Parietal lobe (tissue), 2 donors: ENCODE results near the gene ASMT.

GRCh38 chrX:261216-261904, 19.8 kb upstream of the PLCXD1 start:
- RAMPAGE, long total RNA = no peak

DNA sequence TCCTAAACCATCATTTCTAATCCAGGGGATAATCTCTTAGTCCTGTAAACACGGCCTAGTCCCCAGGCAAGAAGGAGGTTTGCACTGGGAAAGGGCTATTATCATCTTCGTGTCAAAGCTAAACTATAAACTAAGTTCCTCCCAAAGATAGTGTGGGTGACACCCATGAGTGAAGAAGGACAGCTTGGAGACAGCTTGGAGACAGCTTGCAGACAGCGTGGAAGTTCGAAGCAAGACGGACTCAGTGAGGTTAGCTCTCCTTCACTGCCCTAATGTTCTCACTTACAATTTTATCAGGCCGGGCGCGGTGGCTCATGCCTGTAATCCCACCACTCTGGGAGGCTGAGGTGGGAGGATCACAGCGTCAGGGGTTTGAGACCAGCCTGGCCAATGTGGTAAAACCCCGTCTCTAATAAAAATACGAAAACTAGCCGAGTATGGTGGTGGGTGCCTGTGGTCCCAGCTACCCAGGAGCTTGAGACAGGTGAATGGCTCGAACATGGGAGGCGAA, 19.2 kb upstream of the PLCXD1 start:
- RAMPAGE, long total RNA = no peak

DNA sequence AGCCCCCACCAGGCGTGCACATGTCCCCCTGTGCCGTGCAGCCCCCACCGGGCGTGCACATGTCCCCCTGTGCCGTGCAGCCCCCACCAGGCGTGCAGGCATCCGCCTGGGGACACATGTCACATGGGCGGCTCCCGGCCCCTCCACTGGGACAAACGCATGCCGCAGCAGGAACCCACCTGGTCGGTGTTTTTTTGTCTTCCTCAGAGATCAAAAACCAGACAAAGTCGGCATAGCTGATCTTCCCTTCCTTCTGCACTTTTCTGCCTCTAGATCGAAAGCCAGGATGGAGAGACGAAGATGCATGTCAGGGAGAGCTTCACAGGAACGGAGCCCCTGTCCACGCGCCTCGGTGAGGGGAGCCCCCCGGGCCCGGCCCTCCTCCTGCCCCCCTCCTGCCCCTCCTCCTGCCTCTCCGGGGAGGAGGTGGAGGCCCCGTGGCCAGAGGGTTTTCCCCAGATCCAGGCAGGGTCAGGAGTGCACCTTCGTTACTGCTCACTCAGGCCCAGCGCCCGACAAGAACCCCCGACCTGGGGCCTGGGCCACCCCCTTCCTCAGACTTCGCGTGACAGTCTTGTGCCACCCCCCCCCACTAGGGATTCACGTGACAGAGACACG, 22.6 kb upstream of the GTPBP6 start:
- RAMPAGE, long total RNA = no peak

DNA sequence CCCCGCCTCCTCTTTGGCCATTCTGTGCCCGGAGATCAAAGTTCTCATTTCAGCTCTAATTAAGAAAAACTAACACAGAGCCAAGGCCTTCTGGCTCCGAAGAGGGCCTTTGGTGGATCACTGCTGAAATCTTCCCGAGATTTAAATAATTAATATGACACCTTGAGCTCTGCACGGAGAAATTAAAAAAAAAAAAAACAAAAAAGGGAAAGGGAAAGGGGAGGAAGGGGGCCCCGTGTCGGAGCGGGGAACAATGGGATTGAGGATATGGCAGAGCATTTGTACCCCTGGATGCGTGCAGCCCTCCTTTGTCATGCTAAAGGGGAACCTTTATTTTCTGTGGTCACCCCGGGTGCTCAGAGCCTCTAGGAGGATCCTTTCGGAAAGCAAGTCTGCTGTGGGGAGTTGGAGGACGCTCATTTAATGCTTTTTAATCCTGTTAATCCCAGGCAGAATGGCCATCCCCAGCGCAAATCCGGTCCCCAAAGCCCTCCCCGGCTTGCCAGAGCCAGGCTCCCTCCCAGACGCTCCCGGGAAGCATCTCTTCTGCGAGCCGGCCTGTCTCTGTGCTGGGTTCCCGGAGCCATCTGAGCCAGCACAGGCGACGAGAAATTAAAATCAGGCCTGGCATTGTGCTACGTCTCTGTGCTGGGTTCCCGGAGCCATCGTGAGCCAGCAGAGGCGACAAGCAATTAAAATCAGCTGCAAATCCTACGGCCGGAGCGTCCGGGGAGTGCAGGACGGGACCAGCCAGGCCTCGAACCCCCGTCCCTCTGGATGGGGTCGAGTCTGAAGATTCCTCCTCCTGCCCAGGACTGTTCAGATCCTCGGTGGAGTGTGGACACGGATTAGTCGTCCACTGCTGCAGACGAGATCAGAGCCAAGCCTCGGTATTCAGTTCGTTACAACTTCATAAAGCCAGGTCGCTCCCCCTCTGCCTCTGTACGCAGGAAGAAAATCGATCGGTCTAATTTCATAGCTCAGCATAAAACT, 113.2 kb upstream of the PPP2R3B start:
- RAMPAGE, long total RNA = no peak

DNA sequence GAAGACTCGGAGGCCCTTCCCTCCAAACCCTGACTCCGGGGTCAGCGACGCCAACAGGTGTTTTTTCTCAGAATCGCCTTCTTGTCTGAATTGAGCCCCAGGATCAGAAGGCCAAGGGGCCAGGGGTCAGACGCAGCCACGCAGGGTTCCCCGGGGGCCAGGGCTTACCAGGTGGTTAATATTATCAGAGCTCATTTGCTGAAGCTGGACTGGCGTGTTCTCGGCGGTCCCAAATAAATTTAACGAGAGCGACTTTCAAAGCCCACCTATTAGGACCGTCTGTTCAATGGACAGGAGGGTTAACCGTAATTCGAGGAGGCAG, 239.4 kb downstream of the CRLF2 start:
- RAMPAGE, long total RNA = no peak

DNA sequence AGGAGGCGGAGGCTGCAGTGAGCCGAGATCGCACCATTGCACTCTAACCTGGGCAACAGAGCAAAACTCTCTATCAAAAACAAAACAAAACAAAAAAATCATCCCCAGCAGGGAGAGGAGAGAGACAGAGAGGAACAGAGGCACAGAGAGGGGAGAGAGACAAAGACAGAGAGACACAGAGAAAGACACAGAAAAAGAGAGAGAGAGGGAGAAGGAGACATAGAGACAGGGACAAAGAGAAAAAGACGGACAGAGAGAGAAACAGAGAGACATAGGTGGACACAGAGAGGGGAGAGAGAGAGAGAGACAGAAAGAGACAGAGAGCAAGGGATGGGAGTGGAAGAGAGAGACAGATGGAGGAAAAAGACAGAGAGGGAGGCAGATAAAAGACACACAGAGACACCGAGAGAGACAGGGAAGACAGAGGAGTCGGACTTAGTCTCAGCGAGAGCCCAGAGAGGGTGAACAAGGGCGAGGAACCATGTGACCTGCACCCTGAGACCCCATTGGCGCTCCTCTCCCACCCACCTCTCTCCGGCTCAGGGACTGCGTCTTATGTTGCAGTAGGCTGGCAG, 29.9 kb upstream of the IL3RA start:
- RAMPAGE, long total RNA = no peak

GRCh38 chrX:1354809-1355870, 18.6 kb downstream of the IL3RA start:
- RAMPAGE, long total RNA = no peak

- RAMPAGE, long total RNA = no peak
Measured at GRCh38 chrX:1387494-1388153, 4.3 kb downstream of the SLC25A6 start.

DNA sequence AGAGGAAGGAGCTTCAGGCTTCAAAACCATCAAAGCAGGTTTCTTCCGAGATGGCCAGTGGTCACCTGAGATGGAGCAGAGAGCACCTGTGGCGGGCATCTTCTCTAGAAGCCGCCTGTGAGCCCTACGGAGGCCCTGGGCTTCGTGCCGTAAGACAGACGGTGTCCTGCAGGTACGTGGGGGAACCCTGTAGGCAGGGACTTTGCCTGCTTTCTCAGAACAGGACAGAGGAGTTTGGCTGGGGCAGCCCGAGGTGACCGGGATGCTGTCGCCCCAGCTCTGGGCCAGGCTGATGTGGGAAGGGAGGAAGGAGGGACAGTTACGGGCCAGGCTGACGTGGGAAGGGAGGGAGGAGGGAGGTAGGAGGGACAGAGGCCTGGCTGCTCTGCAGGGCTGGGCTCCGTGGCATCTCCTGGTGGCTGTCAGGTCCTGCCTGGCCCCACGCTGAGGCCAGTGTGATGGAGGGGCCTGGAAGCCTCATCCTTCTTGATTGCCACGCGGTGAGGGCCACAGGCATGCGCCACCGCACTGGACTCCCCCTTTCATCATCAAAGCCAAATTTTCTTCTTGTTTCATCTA, 7.0 kb upstream of the SLC25A6 start:
- RAMPAGE, long total RNA = no peak

GRCh38 chrX:1405240-1405892, 13.5 kb upstream of the SLC25A6 start:
- RAMPAGE, long total RNA = no peak

DNA sequence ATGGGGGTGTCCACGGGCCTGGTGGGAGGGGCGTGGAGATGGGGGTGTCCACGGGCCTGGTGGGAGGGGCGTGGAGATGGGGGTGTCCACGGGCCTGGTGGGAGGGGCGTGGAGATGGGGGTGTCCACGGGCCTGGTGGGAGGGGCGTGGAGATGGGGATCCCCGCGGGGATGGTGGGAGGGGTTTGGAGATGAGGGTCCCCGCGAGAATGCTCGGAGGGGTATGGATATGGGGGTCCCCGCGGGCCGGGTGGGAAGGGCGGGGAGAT, 1.1 kb upstream of the ASMTL start:
- RAMPAGE, long total RNA = no peak

DNA sequence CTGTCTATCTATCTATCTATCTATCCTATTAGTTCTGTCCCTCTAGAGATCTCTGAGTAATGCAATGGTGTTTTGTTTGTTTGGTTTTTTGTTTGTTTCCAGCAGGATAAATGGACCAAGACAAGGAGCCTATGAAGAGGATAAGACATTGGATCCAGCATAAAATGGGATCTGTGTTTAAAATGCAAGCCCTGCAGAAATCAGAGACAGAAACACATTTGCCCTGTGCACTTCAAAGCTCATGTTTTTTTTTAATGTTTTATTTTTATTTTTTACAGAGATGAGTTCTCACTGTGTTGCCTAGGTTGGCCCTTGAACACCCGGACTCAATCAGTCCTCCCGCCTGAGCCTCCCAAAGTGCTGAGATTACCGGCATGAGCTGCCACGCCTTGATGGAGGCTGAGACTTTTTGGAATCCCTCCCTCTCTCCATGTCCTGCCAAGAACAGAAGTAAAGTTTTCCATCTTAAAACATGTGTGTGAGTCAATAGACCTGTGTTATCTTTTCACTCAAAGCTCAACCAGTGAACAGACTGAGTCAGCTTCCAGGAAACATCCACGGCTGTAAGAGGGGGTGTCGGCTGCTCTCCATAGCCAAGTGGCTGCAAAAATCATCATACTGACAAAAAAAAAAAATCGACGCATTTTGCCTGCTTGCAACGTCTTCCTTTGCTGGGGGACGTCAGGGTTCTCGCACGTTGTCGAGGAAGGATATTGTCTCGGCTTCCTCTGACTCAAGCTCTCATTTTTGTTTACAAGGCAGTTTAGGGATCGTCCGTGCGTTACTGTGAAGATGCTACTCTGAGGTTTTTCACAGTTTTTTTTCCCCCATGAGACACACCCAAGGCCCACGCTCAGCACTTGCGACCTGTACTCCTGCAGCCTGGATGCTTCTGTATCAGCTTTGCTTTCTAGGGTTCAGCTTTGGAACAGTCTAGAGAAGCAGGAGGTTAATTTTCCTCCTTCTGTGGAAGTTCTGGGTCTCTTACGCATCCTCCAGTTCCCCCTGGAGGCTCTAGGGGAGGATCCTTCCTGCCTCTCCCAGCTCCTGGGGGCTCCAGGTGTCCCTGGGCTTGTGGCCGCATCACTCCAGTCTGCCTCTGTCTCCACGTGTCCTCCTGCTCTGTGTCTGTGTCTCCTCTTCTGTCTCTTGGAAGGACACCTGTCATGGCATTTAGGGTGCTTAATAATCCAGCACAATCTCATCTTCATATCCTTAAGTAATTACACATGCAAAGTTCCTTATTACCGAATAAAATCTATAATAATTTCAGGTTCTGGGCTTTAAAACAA, 10.1 kb upstream of the ASMTL start:
- RAMPAGE, long total RNA = no peak

- RAMPAGE, long total RNA = no peak
Measured at GRCh38 chrX:1468272-1468900, 15.7 kb upstream of the ASMTL start.

GRCh38 chrX:1554901-1555375, 18.0 kb upstream of the P2RY8 start:
- RAMPAGE, long total RNA = no peak

GRCh38 chrX:1614817-1615265, at the start of gene ASMT:
ASMT (plus strand) TSS chrX:1615059.
- RAMPAGE, long total RNA = no peak

- RAMPAGE, long total RNA = no peak
Measured at GRCh38 chrX:1661025-1661375, 46.1 kb downstream of the ASMT start.

- RAMPAGE, long total RNA = no peak
Measured at GRCh38 chrX:2184526-2185732, 315.8 kb downstream of the DHRSX start.

GRCh38 chrX:2445457-2445822, 55.3 kb downstream of the DHRSX start:
- RAMPAGE, long total RNA = no peak

GRCh38 chrX:2489340-2489725, 11.4 kb downstream of the DHRSX start:
- RAMPAGE, long total RNA = no peak

- RAMPAGE, long total RNA = no peak
Measured at GRCh38 chrX:2610829-2611082, 80.3 kb upstream of the CD99 start.